ENCODE measurements around the genes CEACAM20 and APOC4.

GRCh38 chr19:43798324-43799226, 3.7 kb downstream of the LYPD5 start:
- RAMPAGE, long total RNA: no peak
- RRBS: no CpG with 5 or more reads among the region's 60 CpGs

DNA sequence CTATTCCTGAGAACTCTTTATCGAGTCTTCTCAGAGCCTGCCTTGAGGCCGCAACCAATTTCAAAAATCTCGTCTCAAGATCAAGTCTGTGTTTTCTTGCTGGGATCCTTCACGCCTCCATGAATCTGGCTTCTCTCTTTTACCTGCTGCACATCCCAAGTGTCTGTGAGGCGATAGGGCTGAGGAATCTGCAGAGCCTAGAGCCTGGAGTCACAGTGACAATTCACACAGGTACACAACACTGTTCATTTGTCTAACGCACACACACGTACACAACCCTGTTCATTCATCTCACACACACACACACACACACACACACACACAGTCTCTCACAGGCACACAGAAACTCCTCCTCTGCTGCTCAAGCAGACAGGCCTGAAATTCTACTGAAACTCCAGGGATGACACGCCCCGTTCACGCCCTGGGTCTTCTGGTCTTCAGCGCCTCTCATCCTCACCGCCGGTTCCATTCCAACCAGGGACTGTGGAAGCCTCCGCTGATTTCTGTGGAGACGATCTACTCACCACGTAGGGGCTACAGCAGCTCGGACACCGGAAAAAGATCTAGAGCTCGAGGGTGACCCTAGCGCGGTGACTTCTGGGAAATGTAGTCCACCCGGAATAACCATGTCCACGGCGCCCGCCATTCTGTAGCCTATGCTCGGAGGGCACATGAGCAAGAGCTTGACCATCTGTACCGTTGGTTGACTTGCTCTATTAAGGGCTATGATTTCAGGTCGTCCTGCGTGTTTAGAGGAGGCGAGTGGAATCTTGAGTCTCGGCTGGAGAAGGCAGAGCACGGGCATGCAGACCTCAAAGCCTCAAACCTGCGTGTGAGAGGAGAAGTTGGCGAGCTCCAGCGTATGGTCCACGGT, 17.7 kb upstream of the ZNF404 start:
- RAMPAGE, long total RNA: start-site peak on the minus strand centred at position 542 of the sequence, 45 bp wide, 13 and 14 reads in 2 replicates
- RRBS: 1% methylated on average over 9 of the region's 36 CpGs

DNA sequence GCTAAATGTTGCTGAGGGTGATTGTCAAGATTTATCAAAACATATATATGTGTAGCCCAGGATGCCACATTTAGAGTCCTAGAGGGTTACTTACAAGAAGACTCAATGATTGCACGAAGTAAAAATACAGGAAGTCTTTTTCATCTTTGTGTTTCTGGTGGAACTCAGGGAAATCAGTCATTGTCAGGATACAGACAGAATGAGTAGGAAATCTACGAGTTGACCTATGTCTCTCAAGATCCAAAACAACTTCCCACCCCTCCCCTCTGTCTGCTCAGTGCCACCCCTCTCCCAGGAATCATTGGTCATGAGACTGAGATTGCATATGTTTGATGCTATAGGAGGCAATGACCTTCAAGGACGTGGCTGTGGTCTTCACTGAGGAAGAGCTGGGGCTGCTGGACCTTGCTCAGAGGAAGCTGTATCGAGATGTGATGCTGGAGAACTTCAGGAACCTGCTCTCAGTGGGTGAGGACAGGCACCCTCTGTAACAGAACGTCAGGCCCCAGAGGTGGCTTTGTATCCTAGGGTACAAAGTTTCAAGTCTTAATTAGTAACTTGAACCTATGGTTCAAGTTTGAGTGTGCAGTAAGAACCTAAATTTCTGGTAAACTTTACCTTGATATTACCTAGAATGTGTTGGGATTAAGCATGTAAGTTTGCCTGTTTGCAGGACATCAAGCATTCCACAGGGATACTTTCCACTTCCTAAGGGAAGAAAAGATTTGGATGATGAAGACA, 6.5 kb downstream of the ZNF224 start:
- RAMPAGE, long total RNA: no peak
- RRBS: no CpG with 5 or more reads among the region's 5 CpGs

DNA sequence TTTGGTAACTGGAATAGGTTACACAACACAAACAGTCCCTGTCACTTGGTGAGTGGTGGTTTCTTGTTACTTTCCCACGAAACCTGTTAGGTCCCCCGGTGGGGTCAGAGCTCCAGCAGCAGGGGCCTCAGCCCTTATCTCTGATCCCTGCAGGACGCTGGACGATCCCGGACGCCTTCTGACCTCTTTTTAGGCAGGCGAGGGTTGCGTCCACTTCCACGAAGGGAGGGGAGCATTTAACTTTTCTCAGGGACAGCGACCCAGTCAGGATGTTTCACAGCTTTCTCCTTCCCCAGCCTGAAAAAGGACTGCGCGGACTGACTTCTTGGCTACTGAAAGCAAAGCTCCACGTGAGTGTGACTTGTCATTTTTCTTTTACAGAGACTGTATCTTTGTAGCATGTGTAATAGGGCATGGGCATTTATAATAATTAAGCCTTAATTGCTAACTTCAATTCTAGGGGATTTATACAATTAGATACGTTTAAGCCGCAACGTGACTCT, 715 bp downstream of the ZNF234 start:
- RAMPAGE, long total RNA: no peak
- RRBS: 0% methylated on average over 1 of the region's 16 CpGs

DNA sequence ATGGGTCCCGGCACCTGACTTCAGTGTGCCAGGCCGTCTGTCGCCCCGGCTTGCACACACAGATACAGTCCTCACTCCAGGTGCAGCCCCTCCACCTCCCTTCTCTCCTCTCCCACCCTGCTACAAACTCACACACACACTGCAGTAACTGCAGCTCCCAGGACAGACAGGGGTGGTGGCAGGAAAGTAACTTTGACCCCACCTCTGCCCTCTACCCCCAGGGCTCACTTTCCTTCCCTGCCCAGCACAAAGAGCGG, at the start of gene CEACAM20:
Gene CEACAM20, minus strand, starts transcription at position 168 of the 257 bp plus-strand sequence.
- RAMPAGE, long total RNA: no peak
- RRBS: 21% methylated on average over 3 of the region's 5 CpGs

DNA sequence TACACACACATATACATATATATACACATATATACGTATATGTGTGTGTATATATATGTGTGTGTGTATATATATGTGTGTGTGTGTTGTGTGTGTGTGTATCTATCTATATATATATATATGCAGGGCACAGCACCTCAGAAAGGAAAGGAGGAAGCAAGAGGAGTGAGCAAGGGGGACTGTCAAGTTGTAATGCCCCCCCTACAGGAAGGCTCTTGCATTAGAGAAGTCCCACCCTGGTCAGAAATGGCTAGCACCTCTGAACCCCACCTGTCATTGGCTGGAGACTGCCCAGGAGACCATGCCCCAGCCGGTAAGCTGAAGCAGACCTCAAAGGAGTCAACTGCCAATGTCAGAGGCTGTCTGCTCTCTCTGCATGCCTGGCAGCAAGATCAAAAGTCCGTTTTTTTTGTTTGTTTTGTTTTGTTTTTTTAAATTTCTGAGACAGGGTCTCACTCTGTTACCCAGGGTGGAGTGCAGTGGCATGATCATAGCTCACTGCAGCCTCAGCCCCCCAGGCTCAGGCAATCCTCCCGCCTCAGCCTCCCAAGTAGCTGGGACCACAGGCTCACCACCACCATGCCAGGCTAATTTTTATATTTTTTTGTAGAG, 8.2 kb upstream of the BCL3 start:
- RAMPAGE, long total RNA: no peak
- RRBS: no CpG with 5 or more reads among the region's 4 CpGs

GRCh38 chr19:44747303-44747630, 1.2 kb upstream of the BCL3 start:
- RAMPAGE, long total RNA: no peak
- RRBS: 2% methylated on average over 8 of the region's 18 CpGs

DNA sequence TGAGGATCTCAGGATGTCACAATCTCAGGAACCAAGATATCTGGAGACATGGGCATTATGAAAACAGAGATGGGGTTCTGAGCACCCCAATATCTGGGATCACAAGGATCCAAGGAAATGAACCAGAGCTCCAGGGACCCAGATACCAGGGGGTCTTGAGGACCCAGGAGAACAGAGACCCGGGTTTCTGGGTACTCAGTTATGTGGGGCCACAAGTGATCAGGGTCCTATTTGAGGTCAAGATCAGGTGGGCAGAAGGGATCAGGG, 943 bp downstream of the BCL3 start:
- RAMPAGE, long total RNA: no peak
- RRBS: no CpG with 5 or more reads among the region's 1 CpG

DNA sequence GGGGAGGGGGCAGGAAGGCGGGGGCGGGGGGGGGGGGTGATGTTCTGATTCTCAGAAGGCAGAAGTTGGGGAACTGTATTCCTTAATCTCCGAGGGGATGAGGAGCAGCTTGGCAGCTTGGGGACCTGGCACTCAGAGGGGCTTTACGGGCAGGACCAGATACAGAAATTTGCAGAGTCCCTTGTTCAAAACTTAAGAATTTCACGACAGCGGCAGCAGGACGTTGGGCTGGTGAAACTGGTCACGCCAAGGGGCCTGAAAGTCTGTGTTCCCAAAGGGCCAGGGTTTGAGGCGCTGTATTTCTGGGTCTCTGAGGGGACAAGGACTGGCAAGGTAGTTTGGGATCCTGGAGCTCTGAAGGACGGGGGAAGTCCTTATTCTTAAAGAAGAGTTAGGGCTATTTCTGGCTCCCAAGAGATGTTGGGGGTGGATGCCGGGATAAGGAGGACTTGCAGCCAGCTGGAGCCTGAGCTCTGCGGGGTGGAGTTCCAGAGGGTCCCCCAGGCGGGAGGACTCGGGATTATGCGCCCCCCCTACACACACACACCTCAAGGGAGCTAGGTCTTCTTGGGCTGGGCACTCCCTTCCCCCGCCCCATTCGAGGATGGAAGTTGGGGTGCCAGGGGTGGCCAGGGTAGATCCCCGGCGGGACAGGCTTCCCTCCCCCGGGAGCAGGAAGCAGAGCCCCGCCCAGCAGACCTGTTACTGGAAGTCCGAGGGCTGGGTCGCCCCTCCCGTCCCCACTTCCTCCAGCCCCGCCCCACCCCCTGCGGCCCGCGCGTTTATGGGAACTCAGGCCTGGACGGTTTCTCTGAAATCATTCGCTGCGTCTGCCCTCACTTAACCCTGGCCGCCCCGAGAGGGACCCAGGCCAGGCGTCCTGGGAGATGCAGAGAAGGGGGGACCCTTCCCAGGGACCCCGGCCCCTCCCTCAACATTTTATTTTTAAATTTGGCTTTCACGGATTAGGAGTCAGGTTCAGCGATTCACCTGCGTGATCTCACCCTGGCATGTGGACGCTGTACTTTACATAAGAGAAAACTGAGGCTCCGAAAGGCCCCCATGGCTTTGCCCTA, 5.6 kb downstream of the BCL3 start:
- RAMPAGE, long total RNA: no peak
- RRBS: 4% methylated on average over 1 of the region's 41 CpGs

- RAMPAGE, long total RNA: no peak
- RRBS: no CpG with 5 or more reads among the region's 6 CpGs
Observed at GRCh38 chr19:44755744-44756165, 7.2 kb downstream of the BCL3 start.

- RAMPAGE, long total RNA: no peak
- RRBS: no CpG with 5 or more reads among the region's 6 CpGs
Observed at GRCh38 chr19:44767814-44768328, 9.8 kb upstream of the CBLC start.

DNA sequence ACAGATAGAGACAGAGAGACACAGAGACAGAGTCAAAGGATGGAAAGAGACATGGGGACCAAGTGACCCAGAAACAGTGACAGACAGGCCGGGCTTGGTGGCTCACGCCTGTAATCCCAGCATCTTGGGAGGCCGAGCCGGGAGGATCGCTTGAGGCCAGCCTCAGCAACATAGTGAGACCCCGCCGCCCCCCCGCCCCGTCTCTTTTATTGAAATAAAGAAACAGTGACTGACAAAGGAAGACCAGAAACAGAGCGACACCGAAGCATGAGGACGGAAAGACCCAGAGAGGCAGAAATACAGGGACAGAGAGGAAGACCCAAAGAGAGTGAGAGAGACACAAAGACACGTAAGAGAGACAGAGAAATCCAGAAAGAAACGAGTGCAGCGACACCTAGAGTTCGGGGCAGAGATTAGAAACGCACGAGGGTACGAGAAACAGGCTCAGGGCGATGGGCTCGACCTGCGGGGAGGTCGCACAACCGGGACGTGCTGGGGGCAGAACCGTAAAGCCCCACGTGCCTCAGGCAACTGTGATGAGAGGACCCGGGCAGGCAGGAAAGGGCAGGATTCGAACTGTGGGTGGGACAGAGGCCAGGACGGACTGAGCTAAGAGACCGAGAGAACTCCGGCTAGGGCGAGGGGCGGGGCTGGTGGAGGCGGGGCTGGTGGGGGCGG, 646 bp upstream of the NECTIN2 start:
- RAMPAGE, long total RNA: no peak
- RRBS: 1% methylated on average over 13 of the region's 36 CpGs

GRCh38 chr19:44875769-44876845, 14.9 kb upstream of the TOMM40 start:
- RAMPAGE, long total RNA: no peak
- RRBS: no CpG with 5 or more reads among the region's 32 CpGs

DNA sequence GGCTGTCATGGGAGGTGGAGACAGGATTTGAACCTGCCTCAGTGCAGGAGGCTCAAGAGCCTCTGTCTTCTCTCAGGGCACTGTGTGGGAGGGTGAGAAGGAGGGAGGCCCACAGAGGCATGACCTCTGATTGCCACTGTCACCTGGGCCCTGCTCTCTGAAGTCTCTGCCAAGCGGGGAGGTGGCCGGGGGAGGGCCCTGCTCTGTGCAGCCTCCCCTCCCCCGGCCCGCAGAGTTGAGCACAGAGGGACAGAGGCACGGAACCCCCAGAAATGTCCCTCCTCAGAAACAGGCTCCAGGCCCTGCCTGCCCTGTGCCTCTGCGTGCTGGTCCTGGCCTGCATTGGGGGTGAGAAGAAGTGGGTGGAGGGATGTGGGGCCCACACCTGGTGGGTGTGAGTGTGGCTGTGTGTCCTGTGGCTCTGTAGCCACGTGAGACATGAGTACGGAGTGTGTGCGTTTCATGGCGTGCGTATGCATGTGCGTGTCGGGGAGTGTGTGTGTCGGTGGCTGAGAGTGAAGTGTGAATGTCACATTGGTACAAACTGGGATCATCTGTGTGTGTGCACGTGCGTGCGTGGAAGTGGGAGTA, at the start of gene APOC4:
Gene APOC4, plus strand, starts transcription at position 232 of the 591 bp plus-strand sequence.
- RAMPAGE, long total RNA: no peak
- RRBS: no CpG with 5 or more reads among the region's 17 CpGs

- RAMPAGE, long total RNA: no peak
- RRBS: no CpG with 5 or more reads among the region's 10 CpGs
Observed at GRCh38 chr19:45008080-45008859, 7.0 kb downstream of the RELB start.

GRCh38 chr19:45021834-45022572, 16.8 kb upstream of the CLASRP start:
- RAMPAGE, long total RNA: no peak
- RRBS: no CpG with 5 or more reads among the region's 21 CpGs

DNA sequence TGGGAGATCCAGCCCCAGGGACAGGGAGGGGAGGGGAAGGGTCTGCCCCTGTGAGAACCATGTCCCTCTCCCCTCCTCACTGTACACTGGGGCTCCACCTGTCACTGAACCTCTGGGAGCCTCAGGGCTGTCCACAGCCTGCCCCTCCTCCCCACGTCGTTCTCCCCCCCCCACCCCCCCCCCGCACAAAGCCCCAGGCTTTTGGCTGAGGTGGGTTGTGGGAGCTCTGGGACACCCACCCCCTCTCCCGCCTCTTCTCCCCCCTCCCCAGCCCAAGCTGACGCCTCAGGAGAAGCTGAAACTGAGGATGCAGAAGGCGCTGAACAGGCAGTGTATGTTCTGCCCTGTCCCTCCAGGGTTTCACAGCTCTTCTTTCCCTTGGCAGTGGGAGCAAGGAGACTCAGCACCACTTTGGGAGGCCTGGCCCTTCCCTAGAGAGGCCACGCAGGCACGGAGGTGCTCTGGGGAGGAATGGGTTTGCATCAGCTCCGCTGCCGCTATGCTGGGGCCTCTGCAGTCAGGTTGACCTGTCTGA, 8.1 kb downstream of the ZNF296 start:
- RAMPAGE, long total RNA: no peak
- RRBS: no CpG with 5 or more reads among the region's 10 CpGs

DNA sequence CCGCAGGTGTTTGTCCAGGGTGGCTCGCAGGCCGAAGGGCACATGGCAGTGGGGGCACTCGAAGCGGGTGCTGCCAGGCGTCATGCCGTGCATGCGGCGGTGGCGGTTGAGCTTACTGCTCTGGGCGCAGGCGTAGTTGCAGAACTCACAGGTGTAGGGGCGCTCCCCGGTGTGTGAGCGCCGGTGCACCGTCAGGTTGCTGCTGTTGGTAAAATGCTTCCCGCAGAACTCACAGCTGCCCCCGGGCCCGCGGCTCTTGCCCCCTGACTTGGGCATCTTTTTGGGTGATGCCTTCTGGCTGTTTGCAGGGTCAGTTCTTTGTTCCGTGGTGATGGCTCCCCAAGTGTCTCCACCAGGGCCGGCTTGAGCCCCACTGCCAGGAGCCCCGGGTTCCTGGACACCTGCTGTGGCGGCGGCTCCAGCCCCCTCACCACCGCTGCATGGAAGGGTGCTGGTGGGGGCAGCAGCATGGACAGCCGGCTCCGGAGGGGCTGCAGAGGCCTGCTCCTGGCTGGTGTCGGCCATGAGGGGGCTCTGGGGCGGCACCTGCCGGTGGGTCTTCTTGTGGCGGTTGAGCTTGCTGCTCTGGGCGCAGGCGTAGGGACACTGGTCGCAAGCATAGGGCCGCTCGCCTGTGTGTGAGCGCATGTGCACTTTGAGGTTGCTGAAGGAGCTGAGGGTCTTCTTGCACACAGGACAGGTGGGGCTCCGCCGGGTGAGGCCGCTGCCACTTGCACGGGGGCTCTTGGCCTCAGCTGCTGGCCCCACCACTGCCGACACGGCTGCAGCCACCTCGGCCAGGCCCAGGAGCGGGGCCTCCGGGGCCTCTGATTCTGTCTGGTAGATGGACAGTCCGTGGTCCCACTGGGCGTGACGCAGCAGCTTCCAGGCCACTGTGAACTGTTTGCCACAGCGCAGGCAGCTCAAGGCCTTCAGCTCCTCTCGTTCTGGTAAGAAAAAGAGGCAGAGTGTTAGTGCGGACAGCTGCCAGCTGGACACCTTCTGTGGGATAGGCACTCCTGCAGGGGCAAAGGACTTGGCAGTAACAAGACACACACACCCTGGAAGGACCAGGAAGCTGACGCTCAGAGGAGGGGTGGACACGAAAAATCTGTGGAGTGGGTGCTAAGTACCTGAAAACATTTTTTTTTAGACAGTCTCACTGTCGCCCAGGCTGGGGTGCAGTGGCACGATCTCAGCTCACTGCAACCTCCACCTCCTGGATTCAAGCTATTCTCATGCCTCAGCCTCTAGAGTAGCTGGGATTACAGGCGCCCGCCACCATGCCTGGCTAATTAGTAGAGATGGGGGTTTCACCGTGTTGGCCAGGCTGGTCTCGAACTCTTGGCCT, 4.2 kb downstream of the ZNF296 start:
- RAMPAGE, long total RNA: no peak
- RRBS: 85% methylated on average over 9 of the region's 62 CpGs

DNA sequence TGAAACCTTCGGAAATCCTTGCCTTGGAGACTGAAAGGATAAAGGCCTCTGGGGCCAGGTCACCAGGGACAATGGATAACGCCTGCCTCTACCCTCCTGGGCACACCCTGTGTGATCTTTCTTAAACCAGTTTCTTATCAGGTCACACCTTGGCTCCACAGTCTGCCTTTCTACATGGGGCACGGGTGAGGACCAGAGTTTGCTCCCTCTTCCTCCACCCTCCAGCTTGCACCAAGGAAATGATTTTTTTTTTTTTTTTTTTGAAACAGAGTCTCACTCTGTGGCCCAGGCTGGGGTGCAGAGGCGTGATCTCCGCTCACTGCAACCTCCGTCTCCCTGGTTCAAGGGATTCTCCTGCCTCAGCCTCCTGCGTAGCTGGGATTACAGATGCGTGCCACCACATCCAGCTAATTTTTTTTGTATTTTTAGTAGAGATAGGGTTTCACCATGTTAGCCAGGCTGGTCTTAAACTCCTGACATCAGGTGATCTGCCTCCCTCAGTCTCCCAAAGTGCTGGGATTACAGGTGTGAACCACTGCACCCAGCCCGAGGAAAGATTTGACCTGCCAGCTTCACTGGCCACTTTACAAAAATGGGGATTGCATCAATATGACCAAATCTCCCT, 1.2 kb downstream of the GEMIN7 start:
- RAMPAGE, long total RNA: no peak
- RRBS: no CpG with 5 or more reads among the region's 9 CpGs

- RAMPAGE, long total RNA: no peak
- RRBS: 25% methylated on average over 7 of the region's 53 CpGs
Observed at GRCh38 chr19:45153576-45154193, 7.1 kb downstream of the NKPD1 start.

Measured in kidney epithelial cell (primary cell).